Cardiac atrium fibroblast (primary cell): ENCODE data around the genes RHOXF2B and TEX13C.

GRCh38 chrX:119332611-119333248 is 66.4 kb upstream of the SLC25A43 start:
- RAMPAGE, long total RNA: no peak

GRCh38 chrX:119467321-119467898 is 834 bp upstream of the SLC25A5 start:
- RAMPAGE, long total RNA: no peak

- RAMPAGE, long total RNA: no peak
These were observed 34.6 kb downstream of the SLC25A5 start for GRCh38 chrX:119502532-119503560.

DNA sequence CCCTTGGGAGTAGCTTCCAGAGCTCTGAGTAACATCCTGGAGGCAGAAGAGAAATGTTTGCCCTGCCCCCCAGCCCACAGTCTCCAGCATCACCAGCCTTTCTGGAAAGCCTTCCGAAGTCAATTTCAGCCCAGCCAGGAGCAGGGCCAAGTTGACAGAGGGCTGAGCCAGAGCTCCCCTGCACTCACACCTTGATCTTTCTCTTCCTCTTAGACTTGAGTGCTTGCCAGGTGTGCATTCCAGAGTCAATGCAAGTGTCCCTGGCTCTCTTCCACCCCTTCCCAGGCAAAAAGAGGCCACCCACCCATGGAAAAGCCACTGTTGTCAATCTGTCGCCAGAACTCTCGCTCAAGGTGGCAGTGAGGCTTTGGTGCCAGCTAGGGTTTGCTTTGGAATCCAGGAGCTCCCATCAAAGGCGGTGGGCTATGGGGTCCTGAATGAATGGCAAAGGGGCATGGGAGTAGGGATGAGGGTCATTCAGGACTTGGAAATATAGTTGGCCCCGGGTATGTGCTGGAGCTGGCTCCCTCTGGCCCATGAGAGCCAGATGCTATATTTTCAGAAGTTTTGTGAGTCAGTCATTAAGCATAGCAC is 35.4 kb downstream of the SLC25A5 start:
- RAMPAGE, long total RNA: no peak

GRCh38 chrX:119653915-119654580 is 38.9 kb downstream of the SEPTIN6 start:
- RAMPAGE, long total RNA: no peak

GRCh38 chrX:119843126-119843417 is 9.7 kb downstream of the UPF3B start:
- RAMPAGE, long total RNA: no peak

DNA sequence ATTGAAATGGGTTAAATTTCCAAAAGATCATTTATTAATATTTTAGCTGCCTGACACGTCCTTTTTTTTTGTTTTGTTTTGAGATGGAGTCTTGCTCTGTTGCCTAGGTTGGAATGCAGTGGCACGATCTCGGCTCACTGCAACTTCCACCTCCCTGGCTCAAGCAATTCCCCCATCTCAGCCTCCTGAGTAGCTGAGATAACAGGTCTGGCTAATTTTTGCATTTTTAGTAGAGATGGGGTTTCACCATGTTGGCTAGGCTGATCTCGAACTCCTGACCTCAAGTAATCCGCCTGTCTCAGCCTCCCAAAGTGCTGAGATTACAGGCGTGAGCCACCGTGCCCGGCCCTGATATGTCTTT is 18.1 kb downstream of the NKAP start:
- RAMPAGE, long total RNA: no peak

DNA sequence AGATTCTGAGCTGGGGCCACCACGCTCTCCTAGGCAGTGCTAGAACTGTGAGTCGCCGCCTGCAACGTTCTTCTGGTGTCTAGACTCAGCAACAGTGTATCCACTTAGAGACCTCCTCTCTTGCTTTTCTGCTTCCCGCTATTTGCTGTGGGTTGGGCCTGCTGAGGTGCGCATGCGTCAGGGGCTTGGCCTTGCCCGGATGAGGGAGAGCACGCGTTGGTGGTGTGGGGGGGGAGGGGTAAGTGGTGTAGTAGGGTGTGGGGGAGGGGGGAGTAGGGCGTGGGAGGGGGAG is at the start of gene RHOXF2B:
RHOXF2B (minus strand) TSS at position 102 of the 292 bp plus-strand sequence.
- RAMPAGE, long total RNA: no peak

GRCh38 chrX:120485545-120486750 is 16.9 kb upstream of the LAMP2 start:
- RAMPAGE, long total RNA: no peak

DNA sequence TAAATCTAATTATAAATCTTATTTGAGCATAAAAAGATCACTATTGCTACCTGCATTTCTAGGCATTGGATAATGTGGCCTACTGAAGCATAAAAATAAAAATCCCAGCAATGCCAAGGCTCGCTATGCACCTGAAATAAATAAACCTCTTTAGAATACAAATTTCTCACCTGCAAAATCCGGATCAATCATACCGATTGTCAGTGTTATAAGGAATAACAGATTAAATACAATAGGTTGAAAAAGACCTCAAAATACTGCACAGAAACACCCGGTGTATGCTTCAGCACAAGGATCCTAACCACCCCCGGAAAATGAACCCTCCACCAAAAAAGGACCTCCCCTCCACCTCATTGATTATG is 1.2 kb downstream of the CUL4B start:
- RAMPAGE, long total RNA: no peak

DNA sequence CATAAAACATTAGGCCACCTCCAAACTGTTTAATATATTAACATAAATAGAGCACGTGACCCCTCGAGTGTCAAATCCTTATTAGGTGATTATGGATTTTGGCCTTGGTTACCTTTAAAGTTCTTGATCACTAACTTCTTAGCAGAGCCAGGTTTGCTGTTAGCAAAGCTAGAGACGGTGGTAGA is 899 bp downstream of the CUL4B start:
- RAMPAGE, long total RNA: no peak

GRCh38 chrX:122131960-122132309 is 1052.1 kb upstream of the GRIA3 start:
- RAMPAGE, long total RNA: no peak

DNA sequence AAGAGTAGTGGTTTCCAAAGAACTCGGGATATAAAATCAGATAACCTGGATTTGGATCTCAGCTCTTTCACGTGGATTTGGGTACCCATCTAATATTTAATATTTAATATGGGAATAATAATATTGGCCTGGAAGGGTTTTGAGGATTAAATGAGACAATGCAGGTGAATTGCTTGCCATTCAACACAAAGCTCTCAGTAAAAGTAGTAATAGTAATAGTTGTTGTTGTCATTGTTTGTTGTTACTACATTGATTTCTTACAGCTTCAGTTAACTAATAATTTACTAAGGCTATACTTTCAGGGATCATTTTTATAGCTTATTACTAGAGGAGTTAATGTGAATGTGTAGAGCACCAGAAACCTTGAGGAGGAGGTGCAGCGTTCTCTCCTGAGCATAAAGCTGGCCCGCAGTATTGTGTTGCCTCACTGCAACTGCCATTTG is 343.9 kb upstream of the GRIA3 start:
- RAMPAGE, long total RNA: no peak

- RAMPAGE, long total RNA: no peak
These were observed 1.6 kb downstream of the GRIA3 start for GRCh38 chrX:123185718-123185993.

GRCh38 chrX:123694549-123695020 is 38.3 kb downstream of the THOC2 start:
- RAMPAGE, long total RNA: no peak

- RAMPAGE, long total RNA: no peak
These were observed 25.7 kb upstream of the TEX13D start for GRCh38 chrX:124306715-124307177.

DNA sequence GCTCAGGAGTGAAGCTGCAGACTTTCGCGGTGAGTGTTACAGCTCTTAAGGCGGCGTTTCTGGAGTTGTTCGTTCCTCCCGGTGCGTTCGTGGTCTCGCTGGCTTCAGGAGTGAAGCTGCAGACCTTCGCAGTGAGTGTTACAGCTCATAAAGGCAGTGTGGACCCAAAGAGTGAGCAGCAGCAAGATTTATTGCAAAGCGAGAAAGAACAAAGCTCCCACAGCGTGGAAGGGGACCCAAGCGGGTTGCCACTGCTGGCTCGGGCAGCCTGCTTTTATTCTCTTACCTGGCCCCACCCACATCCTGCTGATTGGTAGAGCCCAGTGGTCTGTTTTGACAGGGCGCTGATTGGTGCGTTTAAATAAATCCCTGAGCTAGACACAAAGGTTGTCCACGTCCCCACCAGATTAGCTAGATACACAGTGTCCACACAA is 164.9 kb upstream of the TEX13C start:
- RAMPAGE, long total RNA: no peak

DNA sequence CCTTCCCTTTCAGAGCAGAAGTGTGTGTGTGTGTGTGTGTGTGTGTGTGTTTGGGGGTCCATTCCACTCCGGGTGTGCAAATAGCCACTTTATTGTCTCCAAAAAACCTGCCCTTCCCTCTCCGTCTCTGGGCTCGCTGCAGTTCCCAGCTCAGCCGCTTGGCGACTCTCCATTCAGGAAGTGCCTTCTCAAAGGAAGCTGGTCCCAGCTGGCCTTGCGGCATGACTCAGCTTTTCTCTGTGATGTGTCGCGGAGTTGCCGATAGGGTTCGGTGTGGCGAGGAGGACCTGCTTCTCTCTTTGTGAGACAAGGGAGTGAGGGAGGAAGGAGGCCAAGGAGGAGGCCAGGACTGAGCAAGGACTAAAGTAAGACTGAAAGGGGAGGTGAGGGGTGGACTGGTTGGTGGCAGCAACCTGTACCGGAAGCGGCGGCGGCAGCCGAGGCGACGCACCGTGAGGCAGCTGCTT is at the start of gene TEX13C:
TEX13C (plus strand) TSS at position 237 of the 467 bp plus-strand sequence.
- RAMPAGE, long total RNA: no peak

GRCh38 chrX:127076958-127077423 is 257.5 kb downstream of the PRR32 start:
- RAMPAGE, long total RNA: no peak

- RAMPAGE, long total RNA: no peak
These were observed 70.3 kb upstream of the ACTRT1 start for GRCh38 chrX:128122525-128122958.